ENCODE measurements around a stretch of chr5.

DNA sequence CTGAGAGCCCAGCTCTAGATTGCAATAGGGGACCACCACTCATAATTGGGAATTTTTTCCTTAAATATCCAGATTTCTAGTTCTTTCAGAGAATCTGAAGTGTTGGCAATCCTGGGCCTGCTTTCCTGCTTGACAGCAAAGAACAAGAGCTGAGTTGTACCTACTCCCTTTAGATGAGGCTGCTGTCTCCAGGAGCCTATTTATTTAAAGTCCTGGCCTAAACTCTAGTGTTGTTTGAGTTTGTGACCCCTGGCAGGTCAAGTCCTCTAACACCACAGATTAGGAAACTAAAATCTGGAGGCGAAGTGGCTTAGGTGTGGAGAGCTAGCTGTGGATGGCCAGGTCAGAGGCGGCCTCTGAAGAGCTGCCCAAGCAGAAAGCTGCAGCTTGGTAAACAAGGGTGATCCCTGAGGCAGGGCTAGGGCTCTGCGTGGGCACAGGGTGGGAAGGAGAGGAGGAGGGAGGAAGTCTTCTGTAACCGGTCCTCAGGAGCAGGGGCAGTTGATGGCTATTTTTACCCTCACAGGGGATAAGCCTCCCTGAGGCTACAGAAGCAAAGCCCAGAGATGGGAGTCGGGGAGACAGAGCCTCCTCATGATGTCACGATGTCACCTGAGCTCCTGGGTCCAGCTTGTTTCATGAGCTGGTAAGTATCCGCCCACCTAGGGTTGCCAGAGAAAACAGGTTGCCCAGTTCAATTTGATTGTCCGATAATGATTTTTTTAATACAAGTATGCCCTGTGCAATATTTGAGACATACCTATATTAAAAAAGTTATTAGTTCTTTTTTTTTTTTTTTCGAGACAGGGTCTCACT, 25.8 kb upstream of the BOD1 start:
- PRO-cap = no peak

GRCh38 chr5:173744991-173745939, 128.8 kb upstream of the BOD1 start:
- PRO-cap = no peak

DNA sequence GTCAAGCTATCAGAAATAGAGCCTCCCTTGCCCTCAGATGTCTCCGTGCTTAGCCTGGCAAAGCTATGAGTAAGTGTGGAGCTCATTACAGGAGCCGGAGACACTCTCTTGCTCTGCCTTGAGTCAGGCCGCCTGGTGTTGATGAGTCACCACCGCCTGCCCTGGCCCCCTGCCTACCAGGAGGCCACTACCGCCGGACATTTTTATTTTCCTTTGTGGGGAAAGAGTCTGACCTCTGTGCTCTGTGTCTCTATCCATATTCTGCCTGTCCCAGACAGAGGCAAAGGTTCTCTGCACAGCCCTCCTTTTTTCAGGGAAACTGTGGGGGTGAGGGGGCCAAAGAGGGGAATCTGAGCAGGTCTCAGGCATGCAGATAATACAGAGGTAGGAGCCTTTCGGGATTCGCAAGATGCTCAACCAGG, 123.6 kb upstream of the CPEB4 start:
- PRO-cap = no peak

DNA sequence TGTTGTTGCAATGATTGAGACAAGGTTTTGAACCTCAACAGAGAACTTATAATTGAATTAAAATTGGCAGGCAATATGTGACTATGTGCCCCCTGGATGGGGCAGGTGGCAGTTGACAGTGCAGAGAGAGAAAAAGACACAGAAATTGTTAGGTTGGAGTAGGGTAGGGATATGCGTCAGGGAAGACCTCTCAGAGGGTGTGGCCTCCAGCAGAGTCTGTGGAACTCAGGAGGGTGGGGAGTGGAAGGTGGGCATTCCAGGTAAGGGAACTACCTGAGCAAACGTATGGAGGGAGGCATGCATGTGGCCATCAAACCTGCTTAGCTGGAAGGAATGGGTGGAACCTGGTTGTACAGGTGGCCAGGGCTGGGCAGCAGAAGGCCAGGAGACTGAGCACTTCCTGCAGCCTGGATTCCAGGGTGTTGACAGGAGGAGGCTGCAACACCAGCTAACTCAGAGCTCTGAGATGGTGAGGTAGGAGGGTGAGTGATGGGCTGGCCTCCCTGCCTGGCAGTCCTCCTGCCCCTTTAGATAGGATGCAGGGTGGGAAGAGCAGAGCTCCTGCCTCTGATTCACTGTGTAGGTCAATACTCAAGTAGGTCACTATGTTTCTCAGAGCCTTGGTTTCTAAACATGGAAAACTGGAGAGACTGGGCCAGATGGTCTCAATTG, 92.6 kb upstream of the CPEB4 start:
- PRO-cap = no peak

GRCh38 chr5:173839114-173839513, 49.0 kb upstream of the CPEB4 start:
- PRO-cap = no peak

GRCh38 chr5:173850223-173850886, 37.8 kb upstream of the CPEB4 start:
- PRO-cap = no peak

- PRO-cap = no peak
These were observed 10.0 kb upstream of the CPEB4 start for GRCh38 chr5:173878114-173878626.

GRCh38 chr5:173924699-173925450, 36.7 kb downstream of the CPEB4 start:
- PRO-cap = no peak

DNA sequence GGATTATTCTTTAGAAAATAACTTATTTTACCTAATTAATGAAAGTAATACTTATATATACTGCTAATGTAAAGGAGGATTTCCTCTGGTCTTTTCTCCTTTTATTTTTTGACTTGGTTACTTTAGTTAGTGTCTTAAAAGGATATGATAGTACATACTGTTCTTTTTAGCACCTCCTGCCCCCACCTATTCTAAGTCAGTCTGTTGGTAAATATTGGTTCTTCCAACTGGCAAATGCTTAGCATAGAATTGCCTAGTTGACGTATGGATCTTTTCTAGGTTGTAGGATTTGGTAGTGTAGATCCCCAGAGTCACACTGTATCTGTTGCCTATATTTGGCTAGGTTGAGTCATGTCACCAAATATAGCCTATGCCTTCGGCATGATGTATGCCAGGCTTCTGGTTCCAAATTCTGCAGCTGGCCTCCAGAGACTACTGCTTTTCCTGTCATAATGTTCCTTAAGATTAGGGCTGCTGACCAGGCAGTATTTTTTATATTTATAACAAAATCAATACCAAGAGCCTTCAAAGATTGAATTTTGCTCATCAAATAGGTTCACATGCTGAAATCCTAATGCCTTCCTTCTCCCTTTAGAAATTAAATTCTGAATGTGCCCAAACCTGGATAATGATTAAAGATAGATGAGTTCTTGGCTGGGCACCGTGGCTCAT, 38.2 kb downstream of the CPEB4 start:
- PRO-cap = no peak

DNA sequence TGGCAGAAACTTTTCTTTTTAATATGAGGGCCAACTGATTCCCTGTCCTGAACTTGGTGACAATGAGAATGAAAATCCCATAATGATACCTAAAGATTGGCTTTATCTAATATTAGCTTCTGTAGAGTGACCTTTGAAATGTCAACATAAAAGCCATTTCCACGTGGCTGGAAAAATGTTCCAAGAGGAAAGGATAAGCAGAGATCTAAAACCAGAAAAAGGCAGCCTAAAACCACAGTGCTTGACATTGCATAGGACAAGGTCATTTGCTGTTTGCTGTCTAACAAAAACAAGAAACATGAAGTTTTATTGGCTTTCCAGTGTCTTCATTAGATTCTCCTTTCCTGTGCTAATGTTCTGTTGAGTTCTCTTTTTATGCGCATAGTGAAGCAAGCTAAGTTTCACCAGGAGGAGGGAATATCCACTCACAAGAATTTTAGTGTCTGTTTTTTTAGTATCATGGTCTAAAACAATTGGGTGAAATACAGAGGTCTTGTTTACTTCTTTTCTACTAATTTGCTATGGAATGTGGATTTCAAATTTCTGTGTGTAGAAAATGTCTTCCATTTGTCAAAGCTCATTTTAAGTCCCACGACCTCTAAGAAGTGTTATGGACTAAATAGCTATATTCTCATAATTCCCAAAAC, 44.6 kb downstream of the CPEB4 start:
- PRO-cap = no peak

GRCh38 chr5:174019653-174020185, 25.8 kb upstream of the NSG2 start:
- PRO-cap = no peak

DNA sequence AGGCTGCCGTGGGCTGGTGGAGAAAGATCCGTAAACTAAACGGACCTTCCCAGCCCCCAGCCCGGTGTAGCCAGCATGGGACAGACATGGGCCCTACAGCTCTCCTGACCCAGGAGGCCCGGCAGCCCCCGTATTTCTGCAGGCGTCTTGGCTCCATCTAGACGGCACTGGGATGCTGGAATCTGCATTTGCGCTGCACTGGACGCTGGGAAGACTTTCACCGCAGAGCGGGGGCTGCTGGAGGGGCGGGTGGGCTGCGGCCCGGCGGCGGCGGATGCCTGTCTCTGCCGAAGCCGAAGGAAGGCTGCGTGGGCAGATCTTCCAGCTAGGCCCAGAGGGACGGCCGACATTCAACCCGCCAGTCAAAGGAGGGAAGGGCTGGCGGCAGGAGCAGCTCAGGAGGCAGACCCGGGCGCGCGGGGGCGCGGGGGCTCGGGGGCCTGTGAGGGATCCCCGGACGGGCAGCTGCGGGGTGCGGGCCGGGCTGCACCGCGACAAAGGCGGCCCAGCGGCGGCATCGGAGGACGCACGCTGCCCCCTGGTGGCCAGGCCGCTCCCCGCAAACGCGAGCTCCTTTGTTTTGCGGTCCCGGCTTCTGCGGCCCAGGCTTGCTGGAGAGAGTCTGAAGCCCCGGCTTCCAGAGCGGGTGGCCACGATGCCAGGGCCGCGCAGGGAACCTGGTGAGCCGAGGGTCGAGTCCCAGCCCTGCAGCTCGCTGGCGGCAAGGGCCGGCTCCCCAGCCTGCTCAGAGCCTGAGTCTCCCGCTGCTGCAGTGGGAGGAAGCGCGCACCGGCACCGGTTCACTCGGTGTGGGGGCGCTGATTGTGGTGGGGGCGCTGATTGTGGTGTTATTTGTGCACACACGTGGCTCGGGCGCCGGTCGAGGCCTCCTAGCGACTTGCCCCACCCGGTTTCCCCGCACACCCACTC, 266.4 kb downstream of the NSG2 start:
- PRO-cap = no peak

- PRO-cap = no peak
These were observed 230.7 kb upstream of the MSX2 start for GRCh38 chr5:174493658-174494097.

DNA sequence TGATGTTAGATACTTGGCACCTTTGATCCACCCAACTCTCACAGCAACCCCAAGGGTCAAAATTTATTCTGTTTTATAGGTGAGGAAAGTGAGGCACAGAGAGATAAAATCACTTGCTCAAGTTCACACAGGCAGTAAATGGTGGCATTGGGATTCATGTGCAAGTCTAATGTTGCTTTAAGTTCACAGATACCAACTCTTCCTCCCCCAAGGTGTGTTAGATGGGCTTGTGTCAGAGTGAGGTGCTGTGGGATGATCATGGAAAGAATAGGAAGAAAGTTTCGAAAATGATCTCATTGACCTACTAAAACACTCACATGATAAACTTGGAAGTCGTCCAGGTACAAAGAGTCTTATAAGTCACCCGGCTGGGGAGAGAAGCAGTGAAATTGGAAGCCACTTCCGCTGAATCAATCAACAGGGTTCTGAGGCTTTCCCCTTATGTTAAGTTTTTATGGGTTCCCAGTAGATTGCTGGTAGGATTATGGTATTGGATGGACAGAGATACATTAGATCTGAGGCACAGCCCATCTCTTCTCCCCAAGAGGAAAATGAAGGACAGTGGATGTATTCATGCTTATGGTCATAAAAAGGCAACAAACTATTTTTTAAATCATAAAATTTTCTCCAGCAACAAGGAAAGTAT, 218.8 kb upstream of the MSX2 start:
- PRO-cap = no peak

GRCh38 chr5:174708643-174708994, 15.8 kb upstream of the MSX2 start:
- PRO-cap = no peak

DNA sequence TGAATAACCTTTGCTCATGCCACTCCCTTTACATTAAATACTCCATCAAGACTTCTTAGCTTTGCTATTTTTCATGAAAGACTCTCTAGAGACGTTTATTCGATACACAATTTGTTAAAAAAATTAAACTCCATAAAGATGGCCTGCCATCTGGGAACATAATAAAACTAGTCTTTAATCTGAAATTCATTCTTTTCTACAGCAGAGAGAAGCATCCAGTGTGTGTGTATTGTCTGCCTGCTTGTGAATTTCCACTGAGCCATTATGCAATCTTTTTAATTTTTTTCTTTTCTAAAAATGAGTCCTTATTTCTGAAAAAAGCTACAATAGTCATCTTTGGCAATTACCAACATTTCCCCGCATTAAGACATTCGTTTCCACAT, 263.0 kb downstream of the MSX2 start:
- PRO-cap = no peak

DNA sequence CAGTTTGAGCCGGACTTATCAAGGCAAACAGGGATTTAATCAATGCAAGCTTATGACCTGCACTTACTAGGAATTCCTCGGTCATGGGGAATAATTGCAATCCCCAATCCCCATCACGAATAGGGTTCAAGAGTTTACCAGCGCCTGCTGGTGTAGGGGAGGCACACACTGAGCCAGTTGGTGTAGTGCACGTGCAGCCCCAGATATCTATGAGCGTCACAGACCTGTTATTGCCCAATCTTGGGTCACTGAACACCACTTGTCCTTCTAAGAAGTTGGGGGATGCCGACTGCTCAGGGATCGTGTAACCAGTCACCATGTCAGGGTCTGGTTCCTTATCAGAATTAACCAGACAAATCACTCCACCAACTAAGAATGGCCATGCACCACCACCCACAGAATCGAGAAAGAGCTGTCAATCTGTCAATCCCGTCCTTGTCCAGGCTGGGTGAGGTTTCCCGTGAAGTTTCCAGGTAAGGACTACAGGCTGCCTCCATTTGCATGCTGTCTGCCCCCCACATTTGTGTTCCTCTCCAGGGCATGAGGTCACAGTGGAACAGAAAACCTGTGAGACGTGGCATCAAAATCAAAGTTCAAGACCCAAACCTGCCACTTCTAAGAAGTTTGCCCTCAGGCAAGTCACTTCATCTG, 329.1 kb downstream of the DRD1 start:
- PRO-cap = no peak

- PRO-cap = no peak
These were observed 45.9 kb downstream of the DRD1 start for GRCh38 chr5:175398048-175398440.

DNA sequence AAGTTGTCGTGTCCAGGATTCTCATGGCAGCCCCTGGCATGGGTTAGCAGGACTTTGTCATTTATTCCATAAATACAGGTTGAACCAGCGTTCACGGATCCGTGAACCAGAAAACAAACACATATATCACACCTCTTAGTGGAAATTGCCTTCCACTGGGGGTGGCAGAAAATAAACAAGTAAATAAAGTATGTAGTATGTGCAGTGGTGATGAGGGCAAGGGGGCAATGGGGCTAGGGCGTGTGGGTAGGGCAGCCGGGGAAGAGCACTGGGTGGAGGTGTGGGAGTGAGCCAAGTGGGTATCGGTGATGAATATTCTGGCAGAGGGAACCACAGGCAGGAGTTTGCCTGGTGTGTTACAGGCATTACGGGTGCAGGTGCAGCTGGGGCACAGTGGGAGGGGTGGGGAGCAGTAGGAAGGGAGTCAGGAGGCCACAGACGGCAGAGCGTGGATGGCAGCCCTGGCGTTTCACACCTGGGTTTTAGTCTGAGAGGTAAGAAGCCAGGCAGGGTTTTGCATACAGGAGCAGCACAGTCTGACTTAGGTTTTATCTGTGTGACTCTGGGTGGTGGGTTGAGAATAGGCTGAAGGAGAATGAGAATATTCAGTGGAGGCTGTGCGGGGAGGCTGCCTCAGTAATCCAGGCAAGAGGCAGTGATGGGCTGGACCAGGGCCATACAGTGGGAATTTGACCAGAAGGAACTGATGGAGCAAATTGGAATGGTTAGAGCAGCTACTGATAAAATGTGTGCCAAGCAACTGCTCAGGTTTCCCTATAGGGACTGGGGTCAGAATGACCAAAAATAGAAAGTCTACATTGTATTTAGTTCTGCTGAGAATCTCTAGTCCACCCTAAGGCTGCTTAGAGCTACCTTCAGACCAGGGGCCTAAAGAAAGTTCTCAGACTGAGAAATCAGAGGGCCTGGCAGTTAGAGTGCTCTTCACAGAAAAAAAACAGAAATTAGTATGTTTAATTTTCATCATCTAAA, 35.5 kb downstream of the SFXN1 start:
- PRO-cap = no peak

DNA sequence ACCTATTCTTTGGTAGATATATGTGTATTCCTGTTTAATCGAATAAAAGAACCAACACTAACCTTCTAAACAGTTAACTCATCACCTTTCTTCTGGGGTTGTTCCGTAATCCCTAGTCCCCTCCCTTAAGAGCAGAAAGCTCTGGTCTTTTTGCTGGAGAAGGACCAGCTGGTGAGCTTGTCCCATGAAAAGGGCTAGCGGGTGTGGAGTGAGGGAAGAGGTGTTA, 271 bp upstream of the THOC3 start:
- PRO-cap = no peak